H7 (cell line): ENCODE results near the genes CLMP, GRAMD1B, OR6X1, TMEM225, OR10S1, SPA17, ROBO4, CCDC15 and SLC37A2.

DNA sequence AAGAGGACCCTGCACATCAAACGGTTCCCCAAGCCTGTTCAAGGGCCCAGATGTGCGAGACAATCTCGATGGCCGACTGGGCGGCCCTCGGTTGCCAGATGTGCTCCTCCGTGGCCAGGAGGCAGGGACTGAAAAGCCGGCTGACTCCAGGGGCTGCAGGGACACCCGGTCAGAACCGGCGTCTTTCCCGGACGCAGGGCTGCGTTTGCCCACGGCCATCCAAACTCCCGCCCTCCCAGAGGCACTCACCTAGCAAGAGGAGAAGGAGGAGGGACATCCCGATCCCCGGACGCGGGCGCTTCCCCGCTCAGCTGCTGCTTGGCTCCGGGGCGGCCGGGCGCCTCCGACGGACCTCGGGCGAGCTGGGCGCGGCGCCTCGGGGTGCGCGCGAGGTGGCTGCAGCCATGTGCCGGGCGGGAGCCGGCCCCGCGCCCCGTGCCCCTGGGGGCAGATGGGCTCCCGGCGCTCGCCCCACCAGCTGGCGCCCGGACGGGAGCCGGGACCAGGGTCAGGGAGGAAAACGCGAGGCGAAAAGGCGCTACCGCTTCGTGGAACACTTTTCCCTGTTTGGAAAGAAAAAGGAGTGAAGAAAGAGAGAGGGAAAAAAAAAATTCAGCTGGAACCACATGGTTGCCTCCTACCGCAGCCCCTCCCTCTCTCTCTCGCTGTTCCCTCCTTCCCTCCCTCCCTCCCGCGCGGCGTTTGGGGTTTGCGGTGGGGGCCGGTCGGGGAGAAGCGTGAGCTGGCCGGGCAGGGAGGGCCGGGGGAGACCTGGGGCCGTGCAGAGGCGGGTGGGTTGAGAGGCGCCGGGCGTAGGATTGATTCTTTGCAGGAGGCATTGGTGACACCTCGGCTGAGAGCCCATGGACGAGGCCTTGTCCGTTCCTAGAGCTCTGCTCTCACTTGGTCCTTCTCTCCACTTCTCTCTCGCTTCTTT lies at the start of gene CLMP:
CLMP (minus strand) TSS at position 585 of the 937 bp plus-strand sequence.
- RAMPAGE, long total RNA, result no peak

GRCh38 chr11:123302669-123303198 lies 107.7 kb upstream of the CLMP start:
- RAMPAGE, long total RNA, result no peak

DNA sequence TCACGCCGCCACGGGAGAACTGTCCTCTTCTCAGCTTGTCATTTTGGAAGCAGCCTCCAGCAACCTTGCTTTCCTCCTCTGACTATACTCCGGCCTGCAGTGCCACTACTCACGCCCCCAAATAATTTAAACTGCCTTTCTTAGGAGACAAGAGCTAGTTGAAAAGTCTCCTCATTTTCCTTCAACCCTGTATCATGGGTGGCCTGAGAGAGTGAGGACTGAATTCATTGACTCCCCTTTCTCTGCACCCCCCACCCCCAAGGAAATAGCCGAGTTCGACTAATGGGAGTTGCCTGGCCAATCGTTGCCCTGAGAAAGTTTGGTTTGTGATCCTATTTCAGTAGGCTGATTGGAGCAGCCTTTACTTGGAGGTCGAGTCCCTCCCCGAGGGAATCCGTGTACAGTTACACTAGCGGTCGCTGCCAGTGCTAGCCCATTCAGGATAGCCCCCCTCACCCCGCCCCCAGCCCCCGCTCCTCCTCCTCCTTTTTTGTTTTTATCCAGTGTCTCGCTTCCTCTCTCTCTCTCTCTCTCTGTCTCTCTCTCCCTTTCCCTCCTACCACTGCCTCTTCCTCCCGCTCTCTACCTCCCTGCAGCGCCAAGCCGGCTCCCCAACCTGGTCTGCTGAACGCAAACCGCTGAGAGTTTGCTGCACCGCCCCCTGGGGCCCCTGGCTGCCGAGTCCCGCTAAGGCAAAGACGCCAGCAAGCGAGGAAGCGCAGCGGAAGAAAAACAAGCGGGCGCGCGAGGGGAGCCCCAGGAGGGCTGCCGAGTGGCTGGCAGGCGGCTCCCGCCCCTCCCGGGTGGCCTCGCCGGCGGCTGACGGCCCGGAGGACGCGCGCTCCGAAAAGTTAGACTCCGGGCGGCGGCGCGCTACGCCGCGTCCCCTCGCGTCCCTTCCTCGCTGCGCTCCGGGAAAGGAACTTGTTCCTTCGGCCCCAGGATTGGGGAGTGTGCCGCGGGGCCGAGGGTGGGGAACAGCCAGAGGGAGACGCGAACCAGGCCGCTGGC lies at the start of gene GRAMD1B:
GRAMD1B (plus strand) TSS at position 524 of the 1,011 bp plus-strand sequence.
- RAMPAGE, long total RNA, result no peak

- RAMPAGE, long total RNA, result no peak
These were observed 1.6 kb downstream of the GRAMD1B start for GRCh38 chr11:123431792-123432032.

- RAMPAGE, long total RNA, result no peak
These were observed 31.0 kb downstream of the GRAMD1B start for GRCh38 chr11:123461096-123461518.

GRCh38 chr11:123487073-123487741 lies 57.1 kb downstream of the GRAMD1B start:
- RAMPAGE, long total RNA, result no peak

GRCh38 chr11:123590190-123591302 lies 63.9 kb downstream of the SCN3B start:
- RAMPAGE, long total RNA, result no peak

GRCh38 chr11:123655397-123655691 lies 920 bp upstream of the SCN3B start:
- RAMPAGE, long total RNA, result no peak

DNA sequence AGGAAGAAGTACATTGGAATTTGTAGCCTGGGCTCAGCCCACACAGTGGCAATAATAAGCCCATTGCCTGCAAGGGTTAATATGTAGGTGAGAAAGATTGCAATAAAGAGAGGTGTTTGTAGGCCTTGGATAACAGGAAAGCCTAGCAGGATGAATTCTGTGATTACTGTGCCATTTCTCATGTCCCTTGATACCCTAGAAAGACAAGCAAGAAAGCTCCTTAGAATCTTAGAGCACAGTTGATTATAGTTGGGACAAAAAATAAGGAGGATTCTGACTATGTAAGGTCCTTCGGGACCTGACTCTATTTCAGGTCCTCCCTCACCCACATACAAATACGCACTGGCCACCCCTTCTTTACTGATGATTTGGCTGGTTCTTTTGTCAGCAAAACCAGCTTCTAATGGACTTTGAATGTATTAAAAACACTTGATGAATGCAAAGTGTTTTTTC lies at the start of gene OR6X1:
OR6X1 (minus strand) TSS at position 182 of the 453 bp plus-strand sequence.
- RAMPAGE, long total RNA, result no peak

DNA sequence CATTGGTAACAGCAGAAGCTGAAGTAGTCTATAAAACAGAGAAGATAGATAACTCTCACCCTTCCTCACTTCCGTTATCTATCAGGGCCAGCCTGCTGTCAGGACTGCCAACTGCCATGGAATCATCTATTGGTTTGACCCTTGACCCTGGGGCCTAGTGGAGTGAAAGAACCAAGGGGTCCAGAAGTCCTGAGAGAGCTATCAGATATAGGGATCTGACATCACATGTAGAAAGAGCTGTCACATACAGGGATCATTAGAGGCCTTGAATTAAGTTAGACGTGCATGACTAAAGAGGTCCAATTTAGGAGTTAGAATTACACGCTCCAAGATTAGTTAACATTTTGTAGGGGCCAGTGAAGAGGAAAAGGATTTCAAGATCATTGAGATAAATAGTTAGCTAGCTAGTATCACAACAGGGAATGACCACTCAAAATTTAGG lies at the start of gene TMEM225:
TMEM225 (minus strand) TSS at position 136 of the 442 bp plus-strand sequence.
- RAMPAGE, long total RNA, result no peak

GRCh38 chr11:123977533-123977960 lies at the start of gene OR10S1:
Gene OR10S1 (minus strand): TSS chr11:123977781.
- RAMPAGE, long total RNA, result no peak

GRCh38 chr11:124115983-124116296 lies 690 bp downstream of the VWA5A start:
- RAMPAGE, long total RNA, result no peak

GRCh38 chr11:124638180-124639173 lies 15.8 kb downstream of the TBRG1 start:
- RAMPAGE, long total RNA, result no peak

DNA sequence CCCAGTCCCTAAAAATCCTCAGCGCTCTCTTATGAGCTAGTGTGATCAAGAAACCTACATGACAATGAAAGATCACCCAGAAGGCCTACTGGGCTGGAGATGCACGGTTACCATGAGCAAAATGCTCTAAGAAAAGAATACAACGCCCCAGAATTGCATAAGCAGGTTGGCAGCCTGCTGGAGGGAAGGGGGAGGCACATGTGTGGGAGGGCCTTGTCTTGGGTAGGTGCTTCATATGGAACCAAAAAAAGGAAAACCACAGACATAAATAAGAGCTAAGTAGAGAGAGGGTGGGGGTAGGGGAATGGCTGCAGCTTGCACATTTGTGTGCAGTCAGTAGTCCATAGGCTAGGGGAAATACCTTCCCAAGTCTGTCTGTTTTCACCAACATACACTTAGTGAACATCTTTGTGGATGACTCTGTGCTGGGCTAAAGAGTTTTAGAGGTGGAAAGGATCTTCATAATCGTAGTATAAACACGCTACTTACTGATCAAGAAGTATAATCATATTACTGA lies 2.8 kb downstream of the SIAE start:
- RAMPAGE, long total RNA, result no peak

- RAMPAGE, long total RNA, result start-site peak on the plus strand at chr11:124673907-124673920, 119 reads
These were observed at the start of gene SPA17 for GRCh38 chr11:124673651-124674530. Gene SPA17 (plus strand): TSS chr11:124673904.

- RAMPAGE, long total RNA, result no peak
These were observed 14.7 kb downstream of the ROBO3 start for GRCh38 chr11:124879661-124880635.

- RAMPAGE, long total RNA, result no peak
These were observed at the start of gene ROBO4 for GRCh38 chr11:124897507-124898054. Gene ROBO4 (minus strand): TSS chr11:124897865.

- RAMPAGE, long total RNA, result start-site peak on the plus strand at chr11:124954113-124954157, 7 reads
These were observed at the start of gene CCDC15 for GRCh38 chr11:124953802-124954634. Gene CCDC15 (plus strand): TSS chr11:124954202.

- RAMPAGE, long total RNA, result no peak
These were observed at the start of gene SLC37A2 for GRCh38 chr11:125062470-125063521. Gene SLC37A2 (plus strand): TSS chr11:125063305.

DNA sequence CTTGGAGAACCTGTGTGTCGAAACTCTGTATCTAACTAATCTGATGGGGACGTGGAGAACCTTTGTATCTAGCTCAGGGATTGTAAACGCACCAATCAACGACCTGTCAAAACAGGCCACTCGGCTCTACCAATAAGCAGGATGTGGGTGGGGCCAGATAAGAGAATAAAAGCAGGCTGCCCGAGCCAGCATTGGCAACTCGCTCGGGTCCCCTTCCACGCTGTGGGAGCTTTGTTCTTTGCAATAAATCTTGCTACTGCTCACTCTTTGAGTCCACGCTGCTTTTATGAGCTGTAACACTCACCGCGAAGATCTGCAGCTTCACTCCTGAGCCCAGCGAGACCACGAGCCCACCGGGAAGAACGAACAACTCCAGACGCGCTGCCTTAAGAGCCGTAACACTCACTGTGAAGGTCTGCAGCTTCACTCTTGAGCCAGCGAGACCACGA lies 21.1 kb downstream of the TMEM218 start:
- RAMPAGE, long total RNA, result no peak